Thoracic aorta (tissue), 1 donor: ENCODE data around the genes GNB4, MRPL47, USP13 and CCDC39.

DNA sequence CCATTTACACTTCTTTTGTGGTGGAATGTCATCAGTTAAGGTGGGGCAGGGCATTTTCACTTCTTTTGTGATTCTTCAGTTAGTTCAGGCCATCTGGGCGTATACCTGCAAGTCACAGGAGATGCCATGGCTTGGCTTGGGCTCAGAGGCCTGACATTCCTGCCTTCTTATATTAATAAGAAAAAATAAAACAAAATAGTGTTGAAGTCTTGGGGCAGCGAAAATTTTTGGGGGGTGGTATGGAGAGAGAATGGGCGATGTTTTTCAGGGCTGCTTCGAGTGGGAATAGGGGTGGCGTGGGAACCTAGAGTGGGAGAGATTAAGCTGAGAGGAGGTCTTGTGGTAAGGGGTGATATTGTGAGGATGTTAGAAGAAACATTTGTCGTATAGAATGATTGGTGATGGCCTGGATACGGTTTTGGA, 875.4 kb downstream of the TBL1XR1 start:
- RAMPAGE, long total RNA = no peak

DNA sequence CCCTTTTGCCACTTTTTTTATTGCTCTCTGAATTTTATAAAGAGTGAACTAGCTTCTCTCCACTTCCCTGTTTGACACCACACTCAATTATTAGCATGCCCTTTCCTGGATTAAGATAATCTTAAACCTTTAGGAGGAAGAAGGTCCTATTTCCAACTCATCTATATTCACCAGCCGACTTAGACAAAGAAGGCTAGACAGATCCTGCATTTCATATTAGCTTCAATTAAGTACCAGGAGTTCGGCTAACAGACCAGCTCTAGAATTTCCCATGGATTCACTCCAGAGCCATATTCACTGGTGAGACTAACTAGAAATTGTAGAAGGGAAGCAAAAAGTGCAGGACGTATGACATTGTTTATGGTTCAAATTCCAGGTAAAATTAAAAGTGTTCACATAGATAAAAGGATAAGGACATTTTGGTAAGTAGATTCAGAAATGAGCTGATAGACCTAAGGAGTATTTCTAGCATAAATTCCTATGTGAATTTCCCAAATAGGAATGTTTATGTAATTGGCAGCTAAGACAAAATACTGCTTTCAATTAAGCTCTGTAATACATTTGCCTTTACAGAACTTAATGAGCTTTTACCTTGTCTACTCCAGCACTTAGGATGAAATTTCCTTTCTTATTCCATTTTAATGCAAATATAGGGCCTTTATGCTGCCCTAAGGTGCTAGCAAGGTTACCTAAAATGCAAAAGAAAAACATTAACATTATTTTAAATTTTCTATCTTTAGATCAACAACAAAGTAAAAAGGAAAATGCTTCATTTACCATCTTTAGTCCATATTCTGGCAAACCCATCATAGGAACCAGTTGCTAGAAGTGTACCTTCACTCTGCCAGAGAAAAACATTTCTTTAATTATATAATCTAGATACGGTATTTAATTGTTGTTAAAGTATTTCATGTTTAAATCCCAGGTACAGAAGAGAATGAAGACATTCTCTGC, 150.3 kb downstream of the TBL1XR1 start:
- RAMPAGE, long total RNA = no peak

DNA sequence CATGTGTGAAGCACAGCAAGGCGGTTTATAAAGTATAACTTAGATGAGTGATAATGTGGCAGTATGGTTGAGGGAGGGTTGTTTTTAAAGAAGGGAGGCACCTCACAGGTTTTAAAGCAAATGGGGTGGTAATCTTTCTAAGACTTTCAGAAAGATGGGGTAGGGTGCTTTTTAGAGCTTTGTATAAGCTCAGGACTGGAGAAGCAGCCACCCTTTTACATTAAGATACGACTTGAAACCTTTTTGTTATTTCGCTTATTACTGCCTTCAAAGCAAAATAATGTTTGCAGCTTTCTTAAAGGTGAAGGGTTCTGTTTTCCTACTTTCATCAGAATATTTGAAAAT, 1.1 kb upstream of the TBL1XR1 start:
- RAMPAGE, long total RNA = no peak

DNA sequence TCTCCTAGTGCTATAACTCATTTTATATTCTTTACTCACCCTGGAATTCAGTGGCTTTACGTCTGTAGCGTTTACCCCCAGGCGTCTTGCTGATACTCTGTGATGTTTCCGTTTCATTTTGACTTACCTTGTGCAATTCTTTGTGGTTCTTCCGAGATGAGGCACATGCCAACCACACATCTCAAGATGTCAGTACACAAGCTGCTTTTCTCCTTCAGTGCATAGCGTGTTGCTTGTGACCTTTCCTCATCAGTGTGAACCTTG, 4.3 kb upstream of the TBL1XR1 start:
- RAMPAGE, long total RNA = no peak

- RAMPAGE, long total RNA = no peak
Observed at GRCh38 chr3:177237089-177237480, 39.8 kb upstream of the TBL1XR1 start.

DNA sequence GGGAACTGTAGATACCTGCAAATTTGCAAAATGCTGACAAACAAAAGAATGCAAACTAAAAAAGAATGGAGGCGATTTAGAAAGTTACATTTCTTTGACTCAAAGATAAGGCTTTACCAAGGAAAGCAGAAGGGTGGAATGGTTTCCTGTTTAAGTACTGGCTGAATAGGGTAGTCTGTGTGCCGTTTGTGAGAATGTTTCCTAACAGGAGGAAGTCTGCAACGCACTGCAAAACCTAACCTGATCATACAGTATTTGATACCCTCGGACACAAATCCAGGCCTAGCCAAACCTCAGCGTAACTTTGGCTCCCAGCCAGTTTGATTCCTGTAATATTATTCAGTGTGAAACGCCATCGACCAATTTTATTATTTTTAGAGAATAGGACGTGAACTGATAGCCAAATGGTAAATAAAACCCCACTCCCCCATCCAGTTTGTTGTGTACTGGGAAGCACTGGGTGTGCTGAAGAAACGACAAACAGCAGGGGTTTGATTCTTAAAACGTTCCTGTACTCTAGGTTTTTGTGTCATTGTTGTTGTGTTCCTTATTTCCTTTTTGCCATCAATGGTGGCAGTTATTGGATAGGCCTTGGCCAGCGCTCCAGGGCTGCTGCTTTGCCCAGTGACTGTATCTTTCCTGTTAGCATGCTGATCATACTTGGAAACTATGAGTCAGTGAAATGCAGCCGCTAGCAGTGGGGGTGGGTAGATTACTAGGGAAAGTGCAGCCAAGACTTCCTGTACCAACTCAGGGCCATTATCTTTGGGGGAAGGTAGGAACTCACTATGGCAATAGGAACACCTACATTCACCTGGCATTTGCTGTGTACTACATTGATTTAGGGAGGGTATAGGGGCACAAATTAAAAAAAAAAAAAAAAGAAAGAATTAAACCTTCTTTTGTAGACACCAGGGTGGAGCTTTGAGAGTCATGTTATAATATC, 148.1 kb upstream of the TBL1XR1 start:
- RAMPAGE, long total RNA = no peak

DNA sequence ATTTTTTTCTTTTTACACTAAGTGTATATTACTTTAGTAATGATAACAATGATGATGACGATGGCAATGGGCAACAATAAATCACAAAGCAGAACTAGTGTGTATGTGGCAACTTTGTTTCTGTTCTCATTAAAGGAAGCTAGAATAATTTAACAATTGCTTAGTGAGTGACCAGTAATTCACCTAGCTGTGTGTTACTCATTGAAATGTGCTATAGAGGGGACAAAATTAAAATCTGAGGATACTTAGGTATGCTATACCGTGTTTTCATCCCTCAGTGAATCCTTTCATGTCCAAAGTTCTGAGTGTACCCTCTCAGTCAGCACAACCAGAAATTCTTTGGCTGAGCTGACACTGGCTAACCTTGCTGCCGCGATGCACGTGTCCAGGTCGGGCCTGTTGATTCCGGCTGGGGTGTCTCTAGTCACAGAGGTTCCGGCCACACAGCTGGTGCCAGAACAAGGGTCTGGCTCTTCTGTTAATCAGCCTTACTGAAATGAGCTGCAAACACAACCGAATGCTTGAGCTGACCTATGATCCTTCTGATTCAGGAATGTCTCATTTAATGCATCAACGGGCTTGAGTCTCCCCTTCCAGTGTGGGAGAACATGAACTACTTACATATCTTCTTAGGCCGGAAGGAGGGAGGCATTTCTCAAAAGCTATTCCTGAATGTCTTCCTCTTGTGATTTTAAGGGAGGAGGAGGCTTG, 318.7 kb upstream of the TBL1XR1 start:
- RAMPAGE, long total RNA = no peak

GRCh38 chr3:177574255-177574772, 377.0 kb upstream of the TBL1XR1 start:
- RAMPAGE, long total RNA = no peak

- RAMPAGE, long total RNA = no peak
Observed at GRCh38 chr3:178551768-178552492, 15.7 kb downstream of the KCNMB2 start.

- RAMPAGE, long total RNA = no peak
Observed at GRCh38 chr3:178736187-178736735, 200.0 kb downstream of the KCNMB2 start.

GRCh38 chr3:179450689-179451867, at the start of gene GNB4:
Gene GNB4 (minus strand): TSS chr3:179451470.
- RAMPAGE, long total RNA = no peak

DNA sequence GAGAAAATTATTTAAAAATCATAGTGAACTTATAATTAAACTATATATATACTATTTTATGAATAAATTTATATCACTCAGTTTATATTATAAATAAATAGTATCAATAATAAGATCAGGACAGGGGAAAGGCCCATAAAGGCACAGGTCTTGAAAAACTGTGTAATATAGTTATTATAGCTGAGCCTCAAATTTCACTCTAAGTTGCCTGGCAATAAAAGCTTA, 31.9 kb upstream of the GNB4 start:
- RAMPAGE, long total RNA = no peak

GRCh38 chr3:179563409-179563940, 749 bp downstream of the ACTL6A start:
- RAMPAGE, long total RNA = no peak

GRCh38 chr3:179603949-179605210, at the start of gene MRPL47:
Gene MRPL47 (minus strand): TSS chr3:179604638.
- RAMPAGE, long total RNA = start-site peak on the minus strand at chr3:179604632-179604641, 62 reads; start-site peak on the plus strand at chr3:179604791-179604816, 149 reads

DNA sequence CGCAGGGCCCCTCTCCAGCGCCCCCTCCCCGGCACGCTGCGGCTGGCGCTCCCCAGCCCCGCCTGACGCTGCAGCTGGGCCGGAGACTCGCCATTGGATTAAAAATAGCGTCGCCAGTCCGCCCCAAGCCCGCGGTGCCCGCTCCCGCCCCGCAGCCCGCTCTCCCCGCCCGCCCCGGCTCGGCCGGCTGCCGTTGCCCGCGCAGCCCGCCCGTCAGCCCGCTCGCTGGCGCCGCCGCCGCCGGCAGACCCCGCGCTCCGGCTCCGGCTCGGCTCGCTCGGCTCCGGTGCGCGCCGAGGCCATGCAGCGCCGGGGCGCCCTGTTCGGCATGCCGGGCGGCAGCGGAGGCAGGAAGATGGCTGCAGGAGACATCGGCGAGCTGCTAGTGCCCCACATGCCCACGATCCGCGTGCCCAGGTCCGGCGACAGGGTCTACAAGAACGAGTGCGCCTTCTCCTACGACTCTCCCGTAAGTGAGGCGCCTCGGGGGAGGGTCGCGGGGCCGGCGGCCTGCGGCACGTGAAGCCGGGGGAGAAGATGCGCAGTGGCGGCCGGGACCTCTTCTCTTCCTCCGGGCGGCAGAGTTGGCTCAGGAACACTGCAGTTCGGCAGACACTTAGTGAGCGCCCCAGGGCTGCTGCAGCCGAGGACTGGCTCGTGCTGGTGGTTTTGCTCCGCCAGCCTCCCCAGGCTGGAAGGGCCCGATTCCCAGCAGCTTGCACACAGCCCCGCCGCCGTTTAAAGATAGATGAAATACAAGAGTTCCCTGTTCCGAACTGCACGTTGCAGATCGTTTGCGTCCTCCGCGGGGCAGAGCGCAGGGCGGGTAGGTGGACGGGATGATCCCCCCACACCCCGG, at the start of gene USP13:
Gene USP13, plus strand, starts transcription at position 116 of the 859 bp plus-strand sequence.
- RAMPAGE, long total RNA = no peak

GRCh38 chr3:179681503-179681780, 28.6 kb downstream of the USP13 start:
- RAMPAGE, long total RNA = no peak

GRCh38 chr3:179731432-179732177, 78.8 kb downstream of the USP13 start:
- RAMPAGE, long total RNA = no peak

DNA sequence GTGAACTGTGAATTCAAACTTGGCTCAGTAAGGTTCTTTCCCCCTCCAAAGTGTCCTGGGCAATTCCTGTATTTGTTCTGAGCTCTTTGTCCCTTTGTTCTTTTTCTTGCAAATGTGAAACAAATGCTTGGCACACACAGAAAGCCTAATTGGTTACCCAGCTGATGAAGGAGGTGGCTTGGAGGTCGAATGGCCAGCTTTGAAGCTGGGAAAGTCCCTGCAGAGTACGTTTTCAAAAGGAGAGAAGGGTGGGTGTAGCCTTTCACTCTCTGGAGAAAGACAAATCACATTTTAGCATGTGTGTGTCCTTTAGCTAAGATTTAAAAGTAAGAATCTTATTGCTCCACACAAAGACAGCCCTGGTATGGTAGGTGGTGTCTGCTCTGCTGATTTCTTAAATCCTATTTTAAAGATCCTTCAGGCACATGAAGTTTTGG, 154.4 kb downstream of the PEX5L start:
- RAMPAGE, long total RNA = no peak

DNA sequence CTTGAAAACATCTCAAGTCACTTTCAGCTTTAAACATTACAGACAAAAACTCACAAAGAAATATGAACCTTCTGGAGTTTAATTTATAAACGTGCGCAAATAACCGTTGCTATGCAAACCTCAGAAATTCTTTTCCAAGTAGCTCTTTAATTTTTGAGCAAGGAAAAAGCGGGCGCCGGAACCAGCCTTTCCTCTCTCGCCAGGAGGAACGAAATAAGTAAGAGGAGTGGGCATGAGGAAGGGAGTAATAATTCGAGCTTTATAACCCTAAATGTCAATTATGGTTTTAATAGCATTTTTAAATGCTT, 530 bp downstream of the CCDC39 start:
- RAMPAGE, long total RNA = no peak

- RAMPAGE, long total RNA = no peak
Observed at GRCh38 chr3:180679270-180680370, at the start of gene CCDC39. Gene CCDC39 (minus strand): TSS chr3:180679489.